A172 (cell line): ENCODE measurements around the genes TDRD5 and XPR1.

- RAMPAGE, long total RNA: no peak
Observed at GRCh38 chr1:178938823-178939819, 68.2 kb upstream of the ANGPTL1 start.

GRCh38 chr1:178953587-178954073, 72.1 kb upstream of the FAM20B start:
- RAMPAGE, long total RNA: no peak

GRCh38 chr1:179021886-179022221, 3.8 kb upstream of the FAM20B start:
- RAMPAGE, long total RNA: no peak

GRCh38 chr1:179591504-179592432, at the start of gene TDRD5:
Gene TDRD5, plus strand, starts transcription at chr1:179591832.
- RAMPAGE, long total RNA: no peak

GRCh38 chr1:179816201-179816916, 61.2 kb downstream of the TOR1AIP2 start:
- RAMPAGE, long total RNA: no peak

DNA sequence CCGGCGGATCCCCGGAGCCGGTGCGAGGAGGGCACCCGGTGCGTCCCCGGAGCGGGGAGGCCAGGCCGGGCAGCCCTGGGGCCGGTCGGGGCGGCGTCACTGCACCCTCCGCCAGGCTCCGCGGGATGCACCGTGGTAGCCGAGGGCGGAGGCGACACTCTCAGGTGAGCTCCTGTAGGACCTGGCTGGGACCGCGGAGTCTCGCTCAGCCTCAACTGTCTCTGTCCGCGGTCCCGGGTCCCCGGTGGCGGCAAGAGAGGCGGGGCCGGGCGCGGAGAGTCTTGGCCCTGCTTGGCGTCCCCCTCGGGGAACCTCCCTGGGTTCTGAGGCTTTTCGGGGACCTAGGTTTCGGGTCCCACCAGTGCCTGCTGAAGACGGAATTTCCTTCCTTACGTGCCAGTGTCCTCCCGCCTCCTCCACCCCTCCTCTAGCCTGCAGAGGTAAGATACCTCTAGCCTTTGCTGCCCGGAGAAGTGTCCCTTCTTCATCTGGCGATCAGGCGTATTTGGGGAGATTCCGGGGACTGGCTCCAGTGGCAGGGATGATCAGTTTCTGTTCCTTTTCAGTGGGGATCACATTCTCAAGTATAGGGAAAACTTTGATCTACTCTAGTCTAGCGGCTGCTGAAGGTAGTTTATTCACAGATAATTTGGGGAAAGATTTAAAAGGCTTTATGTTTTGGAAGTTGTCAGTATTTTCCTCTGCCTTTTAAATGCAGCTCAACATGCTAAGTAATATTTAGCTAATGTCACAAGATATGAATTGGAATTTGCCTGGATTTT, 560 bp downstream of the CEP350 start:
- RAMPAGE, long total RNA: no peak

GRCh38 chr1:179975067-179975479, 20.5 kb downstream of the CEP350 start:
- RAMPAGE, long total RNA: no peak

- RAMPAGE, long total RNA: no peak
Observed at GRCh38 chr1:180074657-180075292, 79.9 kb upstream of the QSOX1 start.

GRCh38 chr1:180083835-180084341, 70.8 kb upstream of the QSOX1 start:
- RAMPAGE, long total RNA: no peak

GRCh38 chr1:180131422-180132099, 23.1 kb upstream of the QSOX1 start:
- RAMPAGE, long total RNA: no peak

- RAMPAGE, long total RNA: no peak
Observed at GRCh38 chr1:180182932-180183280, 28.2 kb downstream of the QSOX1 start.

- RAMPAGE, long total RNA: no peak
Observed at GRCh38 chr1:180197743-180199074, 31.9 kb upstream of the LHX4 start.

DNA sequence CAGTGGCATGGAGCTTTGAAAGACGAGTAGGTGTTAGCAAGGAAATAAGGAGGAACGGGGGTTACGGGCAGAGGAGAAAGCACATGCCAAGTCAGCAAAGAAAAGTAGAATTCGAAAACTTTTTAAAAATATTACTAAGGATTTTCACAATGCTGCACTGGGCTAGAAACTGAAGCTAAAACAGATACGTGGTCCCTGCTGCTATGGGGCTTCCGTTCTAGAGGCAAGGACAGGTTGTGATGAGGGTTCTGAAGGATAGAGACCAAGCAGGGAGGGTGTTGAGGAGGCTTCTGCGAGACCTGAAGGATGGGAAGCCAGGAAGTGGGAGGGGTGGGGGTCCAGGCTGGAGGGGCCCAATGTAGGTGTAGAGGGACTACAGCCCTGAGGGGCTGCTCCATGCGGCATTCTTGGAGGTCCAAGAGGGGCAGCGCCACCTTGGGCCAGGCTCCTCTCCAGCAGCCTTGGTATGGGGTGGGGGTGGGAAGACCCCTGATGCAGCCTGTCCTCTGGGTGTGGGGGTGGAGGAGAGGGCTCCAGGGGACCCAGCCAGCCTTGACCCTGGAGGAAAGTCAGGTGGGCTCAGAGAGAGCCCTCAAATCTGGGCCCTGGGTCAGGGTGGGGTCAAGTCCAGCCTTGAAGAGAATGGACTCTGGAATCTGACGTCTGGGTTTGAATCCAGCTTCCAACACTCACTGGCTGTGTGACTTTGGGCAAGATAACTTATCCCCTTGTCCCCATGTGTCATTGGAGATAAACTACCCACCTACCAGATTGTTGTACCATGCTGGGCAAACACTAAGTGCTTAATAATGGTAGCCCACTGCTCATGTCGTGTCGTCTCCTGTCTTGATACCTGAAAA, 30.4 kb upstream of the LHX4 start:
- RAMPAGE, long total RNA: no peak

DNA sequence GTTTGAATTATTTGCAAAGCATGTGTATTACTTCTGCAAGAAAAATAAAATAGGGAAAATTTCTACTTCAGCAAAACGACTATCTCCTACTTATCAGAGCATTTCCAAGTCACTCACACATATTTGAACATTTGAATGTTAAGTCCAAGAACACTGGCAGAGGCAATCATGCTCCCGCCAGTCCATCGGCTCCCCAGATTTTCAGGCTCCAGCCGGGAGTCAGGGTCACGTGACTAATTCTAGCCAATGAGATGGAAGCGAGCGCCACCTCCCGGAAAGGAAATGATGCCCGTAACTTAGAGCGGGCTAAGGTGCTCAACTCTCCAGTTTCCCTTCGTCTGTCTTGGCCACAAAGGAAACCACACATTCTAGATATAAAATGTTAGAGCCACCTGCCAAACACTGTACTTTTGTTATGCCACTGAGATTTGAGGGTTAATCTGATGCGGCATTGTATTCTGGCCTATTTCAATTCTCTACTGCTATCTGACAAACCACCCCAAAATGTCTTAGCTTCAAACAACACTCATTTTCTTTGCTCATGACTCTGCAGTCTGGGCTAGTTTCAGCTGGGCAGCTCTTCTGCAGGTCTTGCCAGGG, 16.6 kb upstream of the LHX4 start:
- RAMPAGE, long total RNA: no peak

DNA sequence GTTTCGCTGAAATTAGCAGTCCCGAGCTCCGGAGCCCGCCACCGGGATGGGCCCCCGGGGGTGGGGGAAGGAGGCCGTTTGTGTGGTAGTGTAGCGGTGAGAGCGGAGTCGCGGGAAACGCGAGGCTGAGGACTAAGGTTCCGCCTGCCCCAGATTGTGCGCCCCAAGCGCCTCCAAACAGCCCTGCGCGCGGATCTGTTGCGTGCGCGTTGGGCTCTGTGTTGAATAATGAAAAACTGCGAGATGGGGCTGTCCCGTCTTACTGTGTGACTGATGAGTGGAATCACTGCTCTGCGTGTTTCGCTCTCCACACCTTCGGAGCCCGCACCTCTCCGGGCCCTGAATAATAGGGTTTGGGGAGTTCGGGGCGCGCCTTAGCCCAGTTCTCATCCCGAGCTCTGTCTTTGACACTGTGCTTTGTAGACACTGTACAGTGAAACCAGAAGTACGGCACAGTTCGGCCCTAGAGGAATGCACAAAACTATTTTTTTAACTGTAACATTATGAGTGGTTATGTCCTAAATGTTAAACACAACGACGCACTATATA, 468 bp upstream of the ACBD6 start:
- RAMPAGE, long total RNA: no peak

GRCh38 chr1:180541027-180541673, 38.8 kb upstream of the ACBD6 start:
- RAMPAGE, long total RNA: no peak

GRCh38 chr1:180631722-180632895, at the start of gene XPR1:
Gene XPR1, plus strand, starts transcription at chr1:180632022.
- RAMPAGE, long total RNA: start-site peak on the plus strand at chr1:180632002-180632029, 195 and 53 reads in 2 replicates

GRCh38 chr1:180940629-180941164, 28.0 kb downstream of the KIAA1614 start:
- RAMPAGE, long total RNA: no peak

- RAMPAGE, long total RNA: no peak
Observed at GRCh38 chr1:181089404-181090317, 1.2 kb downstream of the IER5 start.

- RAMPAGE, long total RNA: no peak
Observed at GRCh38 chr1:181099069-181100149, 10.9 kb downstream of the IER5 start.